Ascending aorta (tissue), 1 donor: Measurements from ENCODE around the genes PP2D1 and SLC4A7.

DNA sequence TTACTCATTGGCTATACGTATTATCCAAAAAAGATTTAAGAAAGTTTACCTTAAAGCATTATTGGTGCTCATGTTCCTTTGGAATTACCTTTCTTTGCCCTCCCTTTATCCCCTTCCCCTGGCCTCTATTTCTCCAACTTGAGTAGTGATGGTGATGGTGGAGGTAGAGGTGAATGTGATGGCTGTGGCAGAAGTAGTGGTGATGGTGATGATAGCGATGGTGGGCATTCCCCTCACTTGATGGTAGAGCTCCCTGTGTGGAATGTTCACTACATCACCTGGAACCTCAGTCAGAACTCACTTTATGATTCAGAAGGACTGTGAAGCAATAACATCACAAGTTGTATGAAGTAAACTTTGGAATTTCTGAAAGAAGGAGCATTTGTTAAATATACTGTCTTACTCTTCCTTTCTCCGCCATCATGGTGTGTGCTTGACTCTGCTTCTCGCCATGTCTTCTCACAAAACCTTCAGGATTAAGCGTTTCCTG lies at the start of gene PP2D1:
Gene PP2D1, minus strand, starts transcription at position 264 of the 490 bp plus-strand sequence.
- PRO-cap: no peak

GRCh38 chr3:20080968-20081734 lies 40.9 kb downstream of the KAT2B start:
- PRO-cap: no peak

DNA sequence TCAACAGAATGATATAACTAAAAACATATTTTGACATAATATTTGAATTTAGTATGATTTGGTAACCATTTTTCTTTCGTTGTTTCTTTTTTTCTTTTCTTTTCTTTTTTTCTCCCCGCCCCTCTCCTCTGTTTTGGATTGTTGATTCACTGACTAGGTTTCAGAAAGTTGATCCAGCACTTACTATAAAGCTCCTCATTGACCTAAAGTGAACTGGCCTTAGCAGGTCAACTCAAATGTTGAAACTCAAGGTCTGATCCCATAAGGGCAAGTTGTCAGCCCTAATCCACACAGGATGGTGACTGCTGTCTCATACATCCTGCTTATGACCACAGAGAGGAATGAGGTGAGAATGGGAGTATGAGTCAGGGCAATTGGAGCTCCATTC lies 78.9 kb downstream of the ZNF385D start:
- PRO-cap: no peak

DNA sequence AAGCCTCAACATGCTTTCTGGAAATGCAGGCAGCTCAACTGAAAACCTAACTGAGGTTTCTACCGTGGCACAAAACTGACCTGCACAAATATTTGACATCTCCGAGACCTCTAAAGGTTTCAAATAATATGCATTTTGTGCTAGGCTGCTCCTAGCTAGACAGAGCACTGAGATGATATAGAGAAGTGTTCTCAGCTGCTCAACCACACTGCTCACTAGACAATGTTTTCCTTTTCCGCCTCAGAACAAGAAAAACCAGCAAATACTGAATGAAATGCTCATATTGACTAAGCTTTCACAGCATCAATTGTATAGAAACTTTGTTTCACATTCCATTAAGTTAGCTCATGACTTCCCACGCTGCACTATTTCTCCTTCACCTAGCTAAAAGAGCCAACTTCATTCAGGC lies 788 bp downstream of the ZNF385D start:
- PRO-cap: no peak

GRCh38 chr3:21785804-21786167 lies 34.8 kb upstream of the ZNF385D start:
- PRO-cap: no peak

- PRO-cap: no peak
These were observed 120.0 kb upstream of the UBE2E1 start for GRCh38 chr3:23685738-23686250.

- PRO-cap: no peak
These were observed 40.8 kb downstream of the UBE2E1 start for GRCh38 chr3:23846235-23847207.

DNA sequence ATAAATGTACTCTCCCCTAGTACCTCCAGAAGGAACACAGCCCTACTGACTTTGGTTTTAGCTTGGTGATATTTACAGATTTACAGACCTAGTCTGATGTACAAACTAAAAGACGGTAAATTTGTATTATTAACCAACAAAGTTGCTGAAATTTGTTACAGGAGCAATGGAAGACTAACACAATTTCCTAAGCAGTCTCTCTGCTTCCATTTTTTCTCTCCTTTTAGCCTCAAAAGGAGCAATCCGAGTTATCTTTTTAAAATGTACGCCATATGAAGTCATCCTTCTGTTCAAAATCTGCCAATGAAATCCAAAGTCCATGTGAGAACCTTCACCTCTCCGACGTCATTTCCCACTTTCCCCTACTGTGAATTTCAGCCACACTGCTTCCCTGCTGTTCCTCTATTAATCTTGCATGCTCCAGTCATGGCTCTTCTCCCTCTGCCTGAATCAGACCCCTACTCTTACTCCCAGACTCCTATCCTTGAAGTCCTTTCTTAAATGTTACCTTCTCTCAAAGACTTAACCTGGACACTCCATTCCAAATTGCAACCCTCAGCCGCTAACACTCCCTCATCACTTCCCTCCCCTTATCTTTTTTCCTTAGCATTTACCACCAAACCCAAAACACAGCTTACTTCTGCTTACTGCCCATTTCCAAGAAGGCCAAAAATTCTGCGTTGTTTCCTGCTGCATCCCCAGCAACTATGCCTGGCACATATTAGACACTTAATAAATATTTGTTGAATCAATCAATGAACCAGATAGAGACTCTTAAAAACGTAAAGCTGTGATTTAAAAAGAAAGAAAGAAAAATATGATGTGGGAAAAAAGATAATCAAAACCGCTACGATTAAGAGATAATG lies 1.2 kb downstream of the NKIRAS1 start:
- PRO-cap: no peak

GRCh38 chr3:23919554-23920672 lies 3.0 kb downstream of the RPL15 start:
- PRO-cap: no peak

DNA sequence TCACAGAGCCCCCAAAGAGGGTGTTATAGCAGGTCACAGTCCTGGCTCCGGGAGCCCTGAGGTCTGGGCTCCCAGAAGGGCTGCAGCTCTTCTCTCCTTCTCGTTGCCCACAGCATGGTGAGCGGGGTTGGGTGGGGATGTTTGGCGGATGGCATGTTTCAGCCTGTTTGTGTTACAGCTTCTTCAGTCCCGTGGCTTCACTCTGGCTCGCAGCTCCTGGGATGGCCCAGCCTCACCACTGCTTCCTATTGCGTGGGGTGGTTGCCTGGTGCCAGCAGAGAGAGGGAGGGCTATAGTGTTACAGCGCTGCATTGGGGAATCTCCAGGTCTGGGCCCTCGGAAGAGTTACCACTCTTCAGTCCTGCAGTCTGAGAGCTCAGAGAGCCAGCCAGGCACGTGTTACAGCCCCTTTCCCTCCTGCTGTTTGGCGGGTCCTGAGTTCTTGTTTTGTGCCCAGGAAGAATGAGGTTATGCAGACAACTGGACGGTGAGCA lies 74.1 kb downstream of the NR1D2 start:
- PRO-cap: no peak

DNA sequence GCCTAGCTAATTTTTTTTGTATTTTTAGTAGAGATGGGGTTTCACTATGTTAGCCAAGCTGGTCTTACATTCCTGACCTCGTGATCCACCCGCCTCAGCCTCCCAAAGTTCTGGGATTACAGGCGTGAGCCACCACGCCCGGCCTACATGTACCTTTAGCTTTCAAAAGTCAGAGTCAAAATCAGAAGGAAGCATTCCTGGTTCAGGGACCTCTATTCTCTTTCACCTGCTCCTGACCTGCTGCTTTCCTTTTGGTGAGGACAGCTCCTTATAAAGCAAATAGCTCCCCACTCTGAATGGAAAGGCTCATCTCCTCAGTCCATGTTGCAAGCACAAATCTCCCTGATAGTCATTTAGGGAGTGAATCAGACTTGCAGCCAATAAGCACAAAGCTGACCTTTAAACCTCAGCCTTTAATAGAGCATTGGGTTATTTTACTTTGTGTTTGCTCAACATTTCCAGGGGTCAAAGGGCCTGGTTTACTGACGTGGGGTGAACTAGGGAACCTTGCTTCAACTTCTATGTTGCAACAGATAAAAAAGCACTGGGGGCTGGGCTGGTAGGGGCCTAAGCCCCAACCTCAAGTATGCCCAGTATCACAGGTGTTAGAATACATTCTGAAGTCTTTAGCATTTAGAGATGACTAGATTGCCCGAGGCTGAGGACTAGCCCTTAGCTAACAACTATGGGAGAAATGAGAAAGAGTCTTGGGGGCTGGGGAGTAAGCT lies 43.1 kb downstream of the THRB start:
- PRO-cap: no peak

DNA sequence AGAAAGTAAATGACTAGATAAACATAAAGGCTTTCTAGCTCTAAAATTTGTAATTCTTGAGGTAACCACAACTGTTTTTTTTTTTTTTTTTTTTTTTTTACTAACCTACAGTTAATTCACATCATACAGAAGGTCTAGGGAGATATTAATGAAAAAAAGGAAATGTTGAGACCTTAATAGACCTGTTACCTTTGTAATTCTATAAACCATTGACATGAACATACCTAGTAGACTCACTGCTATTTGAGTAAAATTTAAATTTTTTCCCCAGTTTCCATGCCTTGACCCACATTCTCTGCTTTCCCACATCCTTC lies 413.9 kb upstream of the THRB start:
- PRO-cap: no peak

DNA sequence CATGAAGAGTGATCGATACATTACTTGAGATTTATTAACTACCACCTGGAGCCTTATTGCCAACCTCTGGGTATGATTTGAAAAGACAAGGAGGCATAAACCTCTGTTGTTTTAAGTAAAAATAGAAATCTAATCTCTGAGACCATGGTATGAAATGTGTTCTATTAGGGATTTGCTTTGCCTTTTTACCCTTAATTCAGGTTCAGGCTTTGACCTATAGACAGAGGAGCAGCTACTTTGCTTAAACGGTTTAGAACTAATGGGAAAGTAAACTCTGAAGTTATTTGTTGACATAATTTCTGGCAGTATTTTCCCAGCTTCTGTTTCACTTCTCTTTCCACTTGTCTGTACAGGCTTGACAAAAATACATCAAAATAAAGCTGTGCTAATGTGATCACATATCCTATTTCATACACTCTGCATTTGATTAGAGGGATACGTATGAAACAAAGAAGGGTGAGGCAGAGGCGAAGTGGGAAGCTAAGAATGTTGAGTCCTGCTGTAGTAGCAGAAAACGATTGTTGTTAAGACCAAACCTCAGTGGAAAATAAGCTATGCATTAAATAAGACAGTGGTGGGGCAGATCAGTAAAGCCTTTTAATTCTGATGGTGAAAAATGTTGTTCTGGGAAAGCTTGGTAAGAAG lies 389.2 kb upstream of the RARB start:
- PRO-cap: no peak

GRCh38 chr3:25424489-25425066 lies 3.5 kb upstream of the RARB start:
- PRO-cap: no peak

DNA sequence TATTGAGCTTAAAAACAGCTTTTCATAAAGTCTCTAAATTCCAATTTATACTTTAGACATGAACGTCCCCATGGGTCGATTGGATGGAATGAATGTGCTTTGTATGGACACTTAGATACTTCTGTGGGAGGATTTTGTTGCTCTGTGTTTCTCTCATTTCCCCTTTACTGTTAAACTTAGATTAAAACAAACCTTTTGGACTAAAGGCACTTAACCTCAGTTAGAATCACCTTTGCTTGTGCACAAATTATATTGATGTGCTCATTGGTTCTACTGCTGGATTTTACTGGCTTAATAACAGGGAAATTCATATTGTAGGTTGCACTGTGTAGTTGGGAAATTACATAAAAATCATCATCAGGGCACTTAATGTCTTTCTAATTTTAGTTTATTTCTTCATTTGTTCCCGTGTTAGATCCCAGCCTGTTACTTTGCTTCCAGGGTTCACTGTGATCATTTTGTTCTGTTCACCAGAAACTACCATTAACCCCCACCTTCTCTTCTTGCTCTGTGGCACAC lies 80.2 kb downstream of the RARB start:
- PRO-cap: no peak

DNA sequence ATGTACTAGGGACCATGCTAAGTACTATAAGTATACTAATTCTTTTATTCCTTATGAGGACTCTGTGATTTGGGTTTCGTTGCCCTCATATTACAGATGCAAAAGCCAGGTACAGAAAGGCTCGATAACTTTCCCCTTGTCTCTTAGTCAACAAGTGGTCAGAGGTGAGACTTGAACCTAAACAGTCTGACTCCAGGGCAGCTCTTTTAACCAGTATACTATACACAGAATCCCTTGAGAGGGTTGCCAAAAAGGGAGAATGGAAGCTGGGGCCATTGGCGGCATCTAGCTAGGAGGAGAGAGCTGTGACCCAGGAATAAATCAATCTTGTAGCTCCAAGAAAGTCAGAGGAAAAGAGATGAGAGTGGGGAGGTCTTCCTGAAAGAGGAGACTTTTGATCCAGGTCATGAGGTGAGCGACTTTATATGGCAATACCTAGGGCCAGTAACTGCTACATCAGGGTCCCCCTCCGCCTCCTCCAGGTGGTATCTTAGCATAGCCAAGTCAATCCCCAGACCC lies 92.3 kb downstream of the TOP2B start:
- PRO-cap: no peak

GRCh38 chr3:25834390-25834716 lies 44.5 kb downstream of the OXSM start:
- PRO-cap: no peak

DNA sequence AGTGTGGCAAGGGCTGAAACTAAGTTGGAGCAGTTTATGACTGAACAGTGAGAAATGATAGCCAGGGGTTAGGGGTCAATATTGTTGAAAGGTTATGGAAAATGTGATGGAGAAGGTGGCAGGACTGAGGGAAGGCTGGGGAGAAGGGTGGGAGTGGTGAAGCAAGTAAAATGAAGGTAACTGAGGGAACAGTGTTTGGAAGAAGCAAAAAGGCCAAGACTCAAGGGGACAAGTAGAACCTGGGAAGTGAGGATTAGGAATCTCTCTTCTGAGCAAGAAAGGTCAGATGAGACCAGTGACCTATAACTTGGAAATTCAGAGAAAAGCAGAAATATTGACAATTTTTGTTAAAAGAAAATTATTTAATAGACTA lies 292.3 kb downstream of the LRRC3B start:
- PRO-cap: no peak

DNA sequence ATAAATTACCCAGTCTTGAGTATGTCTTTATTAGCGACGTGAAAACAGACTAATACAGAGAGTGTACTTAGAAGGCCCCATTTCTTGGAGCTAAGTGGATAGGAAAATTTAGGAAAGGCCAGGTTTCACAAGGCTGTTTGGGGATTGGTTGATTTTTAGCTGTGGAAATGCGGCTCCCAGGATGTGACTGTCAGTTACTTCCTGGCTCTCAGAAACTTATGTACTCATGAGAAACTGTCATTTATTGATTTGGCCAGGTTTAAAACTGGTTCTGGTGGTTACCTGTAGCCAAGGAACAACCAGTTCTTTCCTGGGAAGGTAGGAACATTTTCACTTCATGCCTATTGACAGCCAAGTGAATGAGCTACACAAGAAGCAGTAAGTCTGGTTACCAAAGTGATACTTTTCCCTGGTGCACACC lies 39.9 kb downstream of the NEK10 start:
- PRO-cap: no peak

- PRO-cap: unidirectional peak, minus-strand start at chr3:27484339; bidirectional peak, plus-strand start at chr3:27484735, minus-strand start at chr3:27484384
These were observed at the start of gene SLC4A7 for GRCh38 chr3:27484306-27484762. Gene SLC4A7, minus strand, starts transcription at chr3:27484384.